ENCODE data around the gene TICAM1.

DNA sequence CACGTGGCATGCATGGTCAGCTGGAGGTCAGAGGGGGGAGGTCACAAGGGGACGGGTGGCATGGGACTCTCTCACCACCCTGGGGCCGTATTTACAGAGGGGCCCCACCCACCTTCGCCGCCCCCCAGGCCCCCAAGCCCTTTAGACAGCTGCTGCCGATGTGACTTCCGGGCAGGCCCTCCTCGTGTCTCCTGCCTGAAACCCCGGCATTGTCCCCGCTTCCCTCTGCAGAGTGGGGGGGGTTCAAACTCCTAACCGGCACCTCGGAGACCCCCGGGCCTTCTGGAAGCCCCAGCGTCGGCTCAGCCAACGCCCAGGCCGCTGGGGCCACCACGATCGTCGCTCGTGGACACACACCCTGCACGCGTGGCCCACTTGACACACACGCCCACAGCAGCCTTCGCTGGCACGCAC, 2.8 kb upstream of the LRG1 start:
- RRBS: 77% methylated on average over 3 of the region's 26 CpGs

DNA sequence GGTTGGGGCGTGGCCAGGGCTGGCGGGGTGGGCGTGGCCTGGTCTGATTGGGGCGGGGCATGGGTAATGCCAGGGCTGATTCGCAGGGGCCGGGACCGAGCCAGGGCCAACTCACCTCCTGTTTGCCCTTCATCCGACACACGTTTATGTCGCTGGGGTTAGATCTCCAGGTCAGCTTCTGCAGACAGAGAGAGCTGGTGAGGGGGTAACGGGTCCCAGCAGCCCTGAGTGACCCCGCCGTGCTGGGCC, 2.7 kb downstream of the SEMA6B start:
- RRBS: 95% methylated on average over 2 of the region's 13 CpGs

- RRBS: 4% methylated on average over 10 of the region's 29 CpGs
Measured at GRCh38 chr19:4606843-4607395, 32.4 kb upstream of the TNFAIP8L1 start.

DNA sequence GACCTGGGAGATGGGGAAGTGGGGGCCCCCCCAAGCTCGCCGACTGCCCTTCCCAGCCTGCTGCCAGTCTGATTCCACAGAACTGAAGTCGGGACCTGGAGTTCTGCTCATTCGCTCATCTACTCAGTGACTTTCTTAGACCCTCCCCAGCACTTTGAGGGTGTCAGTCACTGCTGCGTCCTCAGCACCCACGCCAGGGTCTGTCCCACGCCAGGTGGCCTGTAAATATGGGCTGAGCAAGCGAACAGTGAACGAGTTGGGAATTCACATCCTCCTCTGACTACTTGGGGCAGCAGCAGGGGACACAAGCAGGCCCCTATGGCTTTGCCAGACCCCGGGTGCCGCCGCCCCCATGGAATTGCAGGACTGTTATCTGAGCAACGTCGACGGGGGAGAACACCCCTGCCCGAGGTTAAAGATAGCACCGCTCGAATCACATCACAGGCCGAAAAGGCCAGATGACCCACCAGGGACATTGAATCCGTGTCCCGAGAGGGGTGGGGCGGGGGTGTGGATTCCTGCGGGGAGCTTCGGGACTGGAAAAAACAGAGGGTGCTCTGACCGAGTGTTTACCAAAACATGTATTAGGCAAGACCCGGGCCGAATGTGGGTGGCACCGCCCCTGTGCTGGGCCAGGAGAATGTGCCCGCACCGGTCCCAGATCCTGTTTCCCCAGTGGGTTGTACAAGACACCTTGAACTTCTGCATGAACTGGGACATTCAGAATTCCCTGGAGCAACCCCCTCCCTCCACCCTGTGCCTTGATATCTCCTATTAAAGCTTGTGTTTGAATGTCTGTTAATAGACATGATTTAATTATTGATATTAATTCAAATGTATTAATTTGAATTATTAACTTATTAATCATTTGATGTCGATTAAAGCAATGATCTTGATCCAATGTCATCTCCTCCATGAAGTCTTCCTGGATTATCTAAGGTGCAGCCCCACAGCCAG, 9.1 kb downstream of the FEM1A start:
- RRBS: 44% methylated on average over 5 of the region's 31 CpGs

DNA sequence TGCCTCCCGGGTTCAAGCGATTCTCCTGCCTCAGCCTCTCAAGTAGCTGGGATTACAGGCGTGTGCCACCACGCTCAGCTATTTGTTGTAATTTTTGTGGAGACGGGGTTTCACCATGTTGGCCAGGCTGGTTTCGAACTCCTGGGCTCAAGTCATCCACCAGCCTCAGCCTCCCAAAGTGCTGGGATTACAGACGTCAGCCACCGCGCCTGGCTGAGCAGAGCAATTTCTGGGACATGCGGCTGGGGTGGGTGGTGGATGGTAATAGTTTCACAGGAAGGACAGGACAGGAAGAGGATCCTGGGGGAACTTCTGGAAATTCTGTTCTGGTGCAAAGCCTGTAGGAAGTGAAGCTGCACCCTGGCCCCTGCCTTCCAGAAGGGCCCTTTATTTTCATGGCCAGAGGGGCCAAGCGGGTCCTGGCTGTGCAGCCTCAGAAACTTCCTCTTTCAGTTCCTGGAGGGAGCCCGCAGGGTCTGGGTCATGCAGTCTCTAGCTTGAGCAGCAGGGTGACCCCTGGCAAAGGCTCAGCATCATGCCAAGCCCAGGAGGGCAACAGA, 15.6 kb downstream of the FEM1A start:
- RRBS: no CpG with 5 or more reads among the region's 12 CpGs

- RRBS: no CpG with 5 or more reads among the region's 7 CpGs
Measured at GRCh38 chr19:4830422-4831008, 997 bp downstream of the TICAM1 start.

DNA sequence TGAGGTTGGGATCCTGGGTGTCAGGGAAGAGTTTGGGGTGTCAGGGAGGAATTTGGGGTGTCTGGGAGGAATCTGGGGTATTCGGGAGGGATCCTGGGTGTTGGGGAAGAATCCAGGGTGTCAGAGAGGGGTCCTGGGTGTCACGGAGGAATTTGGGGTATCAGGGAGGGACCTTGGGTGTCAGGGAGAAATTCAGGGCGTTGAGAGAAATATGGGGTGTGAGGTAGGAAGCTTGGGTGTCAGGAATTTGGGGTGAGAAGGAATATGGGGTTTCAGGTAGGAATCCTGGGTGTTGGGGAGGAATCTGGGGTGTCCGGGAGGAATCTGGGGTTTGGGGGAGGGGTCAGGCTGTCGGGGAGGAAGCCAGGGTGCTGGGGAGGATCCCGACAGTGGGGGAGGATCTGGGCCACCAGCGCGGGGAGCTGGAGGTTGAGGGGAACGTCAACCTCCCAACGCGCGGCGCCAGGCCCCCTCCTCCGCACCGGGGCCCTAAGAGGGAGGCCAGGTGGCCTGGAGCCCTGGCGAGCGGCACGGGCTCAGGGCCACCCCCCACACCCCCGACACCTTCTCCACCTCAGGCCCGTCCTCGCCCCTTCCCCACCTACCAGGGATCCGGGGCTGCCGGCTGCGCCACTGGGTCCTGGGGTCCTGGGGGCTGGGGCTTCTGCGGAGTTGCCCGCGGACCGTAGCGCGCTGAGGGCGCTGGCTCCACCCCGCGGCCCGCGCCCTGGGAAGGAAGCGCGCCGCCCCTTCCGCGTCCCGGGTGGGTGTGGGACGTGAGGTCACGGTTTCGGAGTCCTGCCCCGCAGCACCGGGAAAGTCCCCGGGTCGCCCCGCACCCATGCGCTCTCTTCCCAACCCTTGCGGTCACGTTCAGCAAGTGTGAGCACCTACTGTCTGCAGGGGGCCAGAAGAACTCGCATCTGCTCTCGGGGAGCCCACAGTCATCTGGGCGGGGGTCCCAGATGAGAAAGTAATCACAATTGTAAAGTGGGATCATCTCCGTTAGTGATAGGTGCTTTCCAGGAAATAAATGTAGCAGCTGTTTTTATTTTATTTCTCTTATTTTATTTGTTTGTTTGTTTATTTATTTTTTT, at the start of gene TICAM1:
Gene TICAM1 (minus strand): TSS at position 704 of the 1,097 bp plus-strand sequence.
- RRBS: 5% methylated on average over 6 of the region's 56 CpGs

GRCh38 chr19:4860952-4861767, 6.3 kb downstream of the PLIN3 start:
- RRBS: 21% methylated on average over 4 of the region's 15 CpGs

GRCh38 chr19:4890956-4891467, 11.7 kb downstream of the ARRDC5 start:
- RRBS: no CpG with 5 or more reads among the region's 24 CpGs

- RRBS: no CpG with 5 or more reads among the region's 11 CpGs
Measured at GRCh38 chr19:4927423-4927913, 18.2 kb downstream of the UHRF1 start.

DNA sequence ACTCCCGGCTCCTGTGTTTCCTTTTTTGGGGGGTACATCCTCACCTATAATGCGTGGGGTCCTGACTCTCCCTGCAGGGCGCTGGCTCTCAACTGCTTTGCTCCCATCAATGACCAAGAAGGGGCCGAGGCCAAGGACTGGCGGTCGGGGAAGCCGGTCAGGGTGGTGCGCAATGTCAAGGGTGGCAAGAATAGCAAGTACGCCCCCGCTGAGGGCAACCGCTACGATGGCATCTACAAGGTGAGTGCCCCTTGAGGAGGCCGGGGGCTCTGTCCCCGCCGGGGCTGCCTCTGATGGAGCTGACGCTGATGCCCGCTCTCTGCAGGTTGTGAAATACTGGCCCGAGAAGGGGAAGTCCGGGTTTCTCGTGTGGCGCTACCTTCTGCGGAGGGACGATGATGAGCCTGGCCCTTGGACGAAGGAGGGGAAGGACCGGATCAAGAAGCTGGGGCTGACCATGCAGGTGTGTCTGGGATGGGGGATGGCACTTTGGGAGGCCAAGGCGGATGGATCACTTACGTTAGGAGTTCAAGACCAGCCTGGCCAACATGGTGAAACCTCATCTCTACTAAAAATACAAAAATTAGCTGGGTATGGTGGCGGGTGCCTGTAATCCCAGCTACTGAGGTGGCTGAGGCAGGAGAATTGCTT, 18.3 kb upstream of the KDM4B start:
- RRBS: 94% methylated on average over 5 of the region's 28 CpGs

DNA sequence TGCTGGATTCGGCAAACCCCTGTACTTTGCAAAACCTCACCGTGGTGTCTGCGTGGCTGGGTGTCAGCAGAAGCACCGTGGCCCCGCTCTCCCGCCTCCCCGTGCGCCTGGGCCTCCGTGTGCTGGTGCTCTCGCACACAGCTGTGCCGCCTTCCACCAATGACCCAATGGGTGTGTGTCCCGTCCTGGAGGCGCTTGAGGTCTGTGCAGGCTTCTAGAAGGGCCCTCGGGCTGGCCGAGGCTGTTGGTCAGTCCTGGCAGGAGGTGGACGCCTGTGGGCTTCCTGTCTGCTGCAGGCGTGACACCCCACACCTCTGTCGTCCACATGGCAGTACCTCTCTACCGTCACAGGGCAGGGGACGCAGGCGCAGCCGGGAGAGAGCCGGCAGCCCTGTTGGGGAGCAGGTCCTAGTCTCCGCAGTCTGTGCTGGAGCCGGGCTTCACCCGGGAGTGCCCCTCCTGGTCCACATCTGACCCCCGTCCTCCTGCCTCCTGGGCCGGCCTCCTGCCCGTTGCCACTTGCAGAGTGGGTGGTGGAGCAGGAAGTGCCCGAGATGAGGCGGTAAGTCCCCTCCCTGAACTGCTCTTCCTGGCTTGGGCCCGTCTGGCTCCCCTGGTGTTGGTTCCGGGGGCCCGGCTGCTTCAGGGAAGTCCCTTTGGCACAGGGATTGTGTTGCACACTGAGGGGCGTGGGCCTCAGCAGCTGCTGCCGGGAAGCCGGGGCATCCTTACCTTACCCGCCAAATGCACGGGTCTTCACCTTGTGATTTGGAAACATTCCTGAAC, 105.9 kb downstream of the KDM4B start:
- RRBS: 81% methylated on average over 9 of the region's 39 CpGs

DNA sequence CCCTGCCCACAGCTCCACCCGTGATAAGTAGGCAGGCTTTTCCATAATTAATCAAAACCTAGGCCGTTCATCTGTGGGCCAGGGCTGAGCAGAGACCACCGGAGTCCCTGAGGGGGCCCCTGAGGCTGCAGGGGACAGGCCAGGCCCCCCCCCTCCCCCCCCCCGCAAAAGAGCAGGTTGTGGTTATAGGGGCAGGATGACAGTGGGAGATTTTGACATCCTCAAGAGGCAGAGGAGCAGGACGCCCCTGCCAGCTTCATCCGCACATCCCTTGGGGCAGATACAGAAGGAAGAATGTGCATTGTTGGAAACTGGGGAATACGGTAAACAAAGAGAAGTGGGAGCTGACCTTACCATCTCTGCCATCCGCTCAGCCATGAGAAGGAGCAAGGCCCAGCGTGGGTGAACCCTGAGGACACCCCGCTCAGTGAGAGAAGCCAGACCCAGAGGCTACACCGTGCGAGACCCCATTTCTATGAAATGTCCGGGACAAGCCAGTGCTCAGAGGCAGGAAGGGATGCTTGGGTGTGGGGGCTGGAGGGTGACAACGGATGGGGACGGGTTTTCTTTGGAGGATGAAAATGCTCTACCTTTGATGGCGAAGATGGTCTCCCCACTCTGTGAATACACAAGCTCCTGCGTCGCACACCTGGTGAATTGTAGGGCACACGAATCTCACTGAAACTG, 119.7 kb downstream of the KDM4B start:
- RRBS: no CpG with 5 or more reads among the region's 19 CpGs

DNA sequence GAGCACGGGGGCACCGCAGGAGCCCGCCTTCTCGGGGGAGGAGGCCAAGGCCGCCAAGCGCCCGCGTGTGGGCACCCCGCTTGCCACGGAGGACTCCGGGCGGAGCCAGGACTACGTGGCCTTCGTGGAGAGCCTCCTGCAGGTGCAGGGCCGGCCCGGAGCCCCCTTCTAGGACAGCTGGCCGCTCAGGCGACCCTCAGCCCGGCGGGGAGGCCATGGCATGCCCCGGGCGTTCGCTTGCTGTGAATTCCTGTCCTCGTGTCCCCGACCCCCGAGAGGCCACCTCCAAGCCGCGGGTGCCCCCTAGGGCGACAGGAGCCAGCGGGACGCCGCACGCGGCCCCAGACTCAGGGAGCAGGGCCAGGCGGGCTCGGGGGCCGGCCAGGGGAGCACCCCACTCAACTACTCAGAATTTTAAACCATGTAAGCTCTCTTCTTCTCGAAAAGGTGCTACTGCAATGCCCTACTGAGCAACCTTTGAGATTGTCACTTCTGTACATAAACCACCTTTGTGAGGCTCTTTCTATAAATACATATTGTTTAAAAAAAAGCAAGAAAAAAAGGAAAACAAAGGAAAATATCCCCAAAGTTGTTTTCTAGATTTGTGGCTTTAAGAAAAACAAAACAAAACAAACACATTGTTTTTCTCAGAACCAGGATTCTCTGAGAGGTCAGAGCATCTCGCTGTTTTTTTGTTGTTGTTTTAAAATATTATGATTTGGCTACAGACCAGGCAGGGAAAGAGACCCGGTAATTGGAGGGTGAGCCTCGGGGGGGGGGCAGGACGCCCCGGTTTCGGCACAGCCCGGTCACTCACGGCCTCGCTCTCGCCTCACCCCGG, 182.6 kb downstream of the KDM4B start:
- RRBS: 88% methylated on average over 12 of the region's 49 CpGs

DNA sequence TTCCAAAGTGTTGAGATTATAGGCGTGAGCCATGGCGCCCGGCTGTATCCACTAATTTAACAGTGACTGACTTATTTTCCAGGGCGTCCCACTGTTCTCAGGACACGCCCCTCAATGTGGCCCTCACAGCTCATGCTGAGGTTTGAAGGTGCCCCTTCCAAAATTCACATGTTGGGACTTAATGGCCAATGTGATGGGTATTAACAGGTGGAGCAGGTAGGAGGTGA, 152.7 kb downstream of the PTPRS start:
- RRBS: no CpG with 5 or more reads among the region's 5 CpGs

GRCh38 chr19:5205644-5206701, 134.6 kb downstream of the PTPRS start:
- RRBS: 76% methylated on average over 1 of the region's 34 CpGs

DNA sequence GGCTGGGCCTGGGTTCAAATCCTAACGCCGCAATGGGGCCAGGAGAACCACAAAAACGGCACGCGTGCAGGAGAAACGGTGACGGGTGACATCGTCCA, 530 bp downstream of the SAFB start:
- RRBS: no CpG with 5 or more reads among the region's 8 CpGs

- RRBS: no CpG with 5 or more reads among the region's 8 CpGs
Measured at GRCh38 chr19:5624767-5625496, 2.0 kb downstream of the SAFB start.

DNA sequence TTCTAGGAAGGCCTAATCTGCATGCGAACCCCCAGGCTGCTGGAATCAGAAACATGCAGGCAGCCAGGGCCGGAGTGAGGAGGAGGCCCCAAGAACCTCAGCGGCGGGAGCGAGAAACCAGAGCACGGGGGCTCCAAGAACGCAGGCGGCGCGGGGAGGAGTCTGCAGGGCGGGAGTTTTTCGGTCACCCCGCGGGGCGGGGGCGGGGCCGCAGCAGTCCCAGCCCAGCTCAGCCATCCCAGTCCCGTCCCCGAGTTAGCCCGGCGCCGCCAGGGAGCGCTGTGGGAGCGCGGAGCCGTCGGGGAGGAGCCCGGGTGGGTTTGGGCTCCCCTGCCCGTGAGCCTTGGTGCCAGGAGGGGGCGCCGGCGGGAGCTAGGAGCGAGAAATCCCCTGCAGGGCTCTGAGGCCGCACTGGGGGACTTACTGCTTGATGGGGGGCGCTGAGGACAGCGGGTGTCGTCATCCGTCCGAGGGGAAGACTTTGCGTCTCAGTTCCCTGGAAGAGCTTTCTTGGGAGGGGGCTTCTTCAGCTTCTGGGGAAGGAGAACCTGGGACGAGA, 911 bp upstream of the NRTN start:
- RRBS: 4% methylated on average over 12 of the region's 41 CpGs

GRCh38 chr19:5827514-5828461, 11.7 kb downstream of the FUT6 start:
- RRBS: 13% methylated on average over 36 of the region's 111 CpGs